Mammary epithelial cell (primary cell): Measurements from ENCODE around the genes ARHGEF26 and SSR3.

- CAGE, long polyA plus RNA, result no peak
- RRBS, result no CpG with 5 or more reads among the region's 9 CpGs
Observed at GRCh38 chr3:152317601-152318405, 49.1 kb downstream of the MBNL1 start.

- CAGE, long polyA plus RNA, result no peak
- RRBS, result no CpG with 5 or more reads among the region's 7 CpGs
Observed at GRCh38 chr3:152346726-152347996, 78.4 kb downstream of the MBNL1 start.

GRCh38 chr3:152356236-152356756, 87.6 kb downstream of the MBNL1 start:
- CAGE, long polyA plus RNA, result no peak
- RRBS, result no CpG with 5 or more reads among the region's 9 CpGs

DNA sequence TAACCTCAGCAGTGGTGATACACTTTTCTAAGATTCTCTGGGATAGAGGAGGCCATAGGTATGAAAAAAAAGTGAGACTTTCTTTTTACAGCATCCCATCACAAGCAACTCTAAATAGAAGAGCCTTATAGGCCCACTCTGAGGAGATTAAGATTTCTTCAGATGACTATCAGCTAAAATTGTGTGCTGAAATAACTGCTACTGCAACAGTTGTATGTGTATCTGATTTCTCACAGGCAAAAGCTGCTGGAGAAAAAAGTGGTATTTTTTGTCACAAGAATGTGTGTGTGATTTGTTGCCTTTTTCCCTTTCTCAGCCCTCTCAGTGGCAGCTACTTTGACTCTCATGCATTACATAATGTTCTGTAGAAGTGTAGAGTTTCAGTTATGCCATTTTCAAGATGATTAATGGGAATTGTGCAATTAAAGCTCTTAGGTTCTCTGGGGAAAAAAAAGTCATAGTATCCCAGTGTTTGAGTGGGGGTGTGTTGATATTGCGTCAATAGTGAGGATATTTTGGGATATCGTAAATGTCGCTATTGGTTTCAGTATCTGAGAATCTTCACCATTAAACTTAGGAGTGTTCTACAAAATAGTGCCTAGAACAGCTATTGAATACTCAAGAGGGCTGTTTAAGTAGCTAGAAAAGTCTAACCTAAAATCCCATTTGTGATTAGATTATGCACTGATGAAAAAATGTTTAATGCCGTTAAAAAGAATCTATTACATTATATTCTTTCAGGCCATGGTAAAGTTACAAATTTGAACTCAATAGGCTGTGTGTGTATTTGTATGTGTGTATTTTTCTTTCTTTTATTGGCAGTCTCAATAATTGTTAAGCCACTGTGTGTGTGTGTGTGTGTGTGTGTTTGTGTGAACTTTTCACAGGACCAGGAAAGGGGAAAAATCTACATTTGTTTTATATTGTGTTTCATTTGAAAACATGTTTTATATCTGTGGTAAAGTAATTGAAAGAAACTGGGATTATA, 137.8 kb downstream of the MBNL1 start:
- CAGE, long polyA plus RNA, result no peak
- RRBS, result no CpG with 5 or more reads among the region's 4 CpGs

DNA sequence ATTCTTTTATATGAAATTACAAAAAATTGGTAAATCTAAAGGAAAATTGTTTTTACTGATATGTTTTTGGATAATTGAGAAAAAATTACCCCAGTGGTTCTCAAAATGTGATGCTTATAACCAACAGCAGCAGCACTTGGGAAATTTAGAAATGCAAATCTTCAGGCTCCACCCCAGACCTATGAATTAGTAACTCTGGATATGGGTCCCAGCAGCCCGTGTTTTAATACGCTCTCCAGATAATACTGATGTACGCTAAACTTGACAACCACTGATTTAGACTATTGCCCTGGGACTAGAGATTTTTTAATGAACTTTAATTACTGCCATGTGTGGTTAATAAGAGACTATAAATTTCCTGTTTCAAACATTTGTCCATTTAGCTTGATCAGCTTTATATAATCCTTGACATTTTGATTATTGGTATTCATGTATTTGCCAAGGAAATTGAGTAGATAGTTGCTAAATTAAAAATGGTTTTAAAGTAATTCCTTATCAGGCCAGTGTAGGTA, 379.8 kb downstream of the RAP2B start:
- CAGE, long polyA plus RNA, result no peak
- RRBS, result no CpG with 5 or more reads among the region's 3 CpGs

DNA sequence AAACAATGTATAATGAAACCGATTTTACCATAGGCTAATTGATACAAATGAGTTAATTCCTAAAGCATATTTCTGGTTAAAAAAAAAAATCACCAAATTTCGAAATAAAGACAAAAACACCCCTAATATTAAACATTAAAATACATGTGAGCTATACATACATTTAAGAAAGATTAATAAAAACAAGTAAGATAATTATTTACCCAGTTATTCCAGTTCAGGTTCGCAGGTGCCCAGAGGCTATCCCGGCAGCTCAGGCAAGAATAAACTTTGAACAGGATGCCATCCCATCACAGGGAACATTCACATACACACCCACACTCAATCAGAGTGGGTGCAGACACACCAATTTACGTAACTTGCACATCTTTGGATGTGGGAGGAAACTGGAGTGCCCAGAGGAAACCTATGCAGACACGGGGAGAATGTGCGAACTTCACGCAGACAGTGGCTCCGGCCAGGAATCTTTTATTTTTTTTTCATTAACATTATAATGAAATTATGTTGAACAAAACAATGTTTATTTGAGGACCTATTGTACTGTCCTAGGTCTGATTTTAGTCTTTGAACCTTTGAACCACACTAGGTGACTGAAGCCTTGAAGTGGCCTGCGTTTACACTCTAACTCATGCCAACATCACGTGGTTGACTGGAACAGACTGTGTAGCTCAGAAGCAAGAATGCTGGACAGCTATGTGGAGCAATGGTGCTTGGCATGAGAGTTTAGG, 391.3 kb downstream of the RAP2B start:
- CAGE, long polyA plus RNA, result no peak
- RRBS, result no CpG with 5 or more reads among the region's 11 CpGs

- CAGE, long polyA plus RNA, result no peak
- RRBS, result no CpG with 5 or more reads among the region's 8 CpGs
Observed at GRCh38 chr3:153979831-153980604, 141.2 kb upstream of the ARHGEF26 start.

DNA sequence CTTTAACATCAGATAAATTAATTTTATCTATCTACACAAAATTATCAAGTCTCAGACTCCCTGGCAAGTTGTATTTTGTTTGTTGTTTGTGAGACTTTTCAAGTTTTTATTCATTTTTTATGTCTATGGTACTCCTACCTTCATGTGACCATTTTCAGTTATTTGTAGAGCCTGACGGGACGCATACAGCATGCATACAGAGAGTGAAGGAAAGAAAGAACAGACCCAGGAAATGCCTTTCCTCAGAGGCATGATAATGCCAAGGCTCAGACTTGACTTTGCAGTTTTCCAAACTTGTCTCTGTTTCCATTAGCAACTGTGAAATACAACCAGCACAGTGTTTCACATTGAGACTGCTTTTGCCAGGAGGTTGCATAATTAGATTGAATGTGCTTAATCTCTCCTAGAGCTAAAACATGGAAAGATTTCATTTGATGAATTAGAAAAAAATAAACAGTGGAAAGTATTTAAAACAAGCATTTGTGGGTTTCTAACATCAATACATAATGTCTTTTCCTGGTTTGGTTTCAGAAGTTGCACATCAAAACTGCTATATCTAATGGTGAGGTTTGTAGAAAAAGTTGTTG, 60.6 kb upstream of the ARHGEF26 start:
- CAGE, long polyA plus RNA, result no peak
- RRBS, result no CpG with 5 or more reads among the region's 2 CpGs

- CAGE, long polyA plus RNA, result no peak
- RRBS, result no CpG with 5 or more reads among the region's 11 CpGs
Observed at GRCh38 chr3:154120875-154121130, 387 bp upstream of the ARHGEF26 start.

GRCh38 chr3:154121131-154121547, at the start of gene ARHGEF26:
Gene ARHGEF26 (plus strand): TSS chr3:154121390.
- CAGE, long polyA plus RNA, result no peak
- RRBS, result 1% methylated on average over 12 of the region's 45 CpGs

GRCh38 chr3:154276101-154276575, 48.1 kb downstream of the DHX36 start:
- CAGE, long polyA plus RNA, result no peak
- RRBS, result no CpG with 5 or more reads among the region's 3 CpGs

DNA sequence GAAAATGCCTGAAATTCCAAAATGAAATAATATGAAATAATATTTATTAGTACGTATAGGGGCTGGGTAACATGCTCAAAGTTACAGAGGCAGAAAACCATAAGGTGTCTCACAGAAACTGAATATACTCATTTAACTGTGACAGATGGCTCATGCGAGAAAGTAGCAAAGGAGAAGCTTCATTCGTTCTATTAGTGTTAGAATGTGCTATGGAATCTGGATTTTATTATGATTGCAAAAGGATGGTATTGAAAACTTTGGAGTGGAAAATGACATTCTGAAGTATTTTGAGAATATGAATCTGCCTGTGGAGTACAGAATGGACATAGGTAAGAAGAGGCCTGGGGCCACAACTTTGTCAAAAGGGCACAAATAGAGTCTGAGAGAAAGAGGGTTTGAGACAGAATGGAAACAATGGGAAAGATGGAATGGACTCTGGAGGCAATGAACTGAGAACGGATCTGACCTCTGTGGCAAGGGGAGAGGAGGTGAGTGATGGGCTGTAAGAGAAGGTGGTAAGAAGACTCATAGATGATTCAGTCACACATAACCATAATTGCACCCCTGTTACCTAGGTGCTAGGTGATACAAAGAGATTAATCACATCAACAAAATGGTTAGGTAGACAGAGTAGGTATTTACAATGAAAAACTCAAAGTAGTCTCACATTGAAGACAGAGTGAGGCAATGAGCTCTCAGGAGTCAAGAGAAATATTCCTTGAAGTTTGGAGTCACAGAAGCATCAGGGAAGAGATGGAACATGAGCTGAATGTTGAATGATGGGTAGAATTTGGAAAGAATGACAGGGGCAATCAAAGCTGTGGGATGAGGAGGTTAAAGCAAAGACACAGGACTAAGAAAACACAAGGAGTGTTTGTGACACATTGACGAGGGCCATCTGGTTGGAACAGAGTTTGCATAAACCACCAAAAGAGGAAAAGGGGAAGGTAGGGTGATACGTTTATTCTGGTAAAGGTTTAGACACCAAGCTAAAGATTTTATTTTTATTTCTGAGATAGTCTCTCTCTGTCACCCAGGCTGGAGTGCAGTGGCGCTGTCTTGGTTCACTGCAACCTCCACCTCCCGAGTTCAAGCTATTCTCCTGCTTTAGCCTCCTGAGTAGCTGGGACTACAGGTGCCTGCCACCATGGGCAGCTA, 32.5 kb downstream of the MME start:
- CAGE, long polyA plus RNA, result no peak
- RRBS, result no CpG with 5 or more reads among the region's 8 CpGs

DNA sequence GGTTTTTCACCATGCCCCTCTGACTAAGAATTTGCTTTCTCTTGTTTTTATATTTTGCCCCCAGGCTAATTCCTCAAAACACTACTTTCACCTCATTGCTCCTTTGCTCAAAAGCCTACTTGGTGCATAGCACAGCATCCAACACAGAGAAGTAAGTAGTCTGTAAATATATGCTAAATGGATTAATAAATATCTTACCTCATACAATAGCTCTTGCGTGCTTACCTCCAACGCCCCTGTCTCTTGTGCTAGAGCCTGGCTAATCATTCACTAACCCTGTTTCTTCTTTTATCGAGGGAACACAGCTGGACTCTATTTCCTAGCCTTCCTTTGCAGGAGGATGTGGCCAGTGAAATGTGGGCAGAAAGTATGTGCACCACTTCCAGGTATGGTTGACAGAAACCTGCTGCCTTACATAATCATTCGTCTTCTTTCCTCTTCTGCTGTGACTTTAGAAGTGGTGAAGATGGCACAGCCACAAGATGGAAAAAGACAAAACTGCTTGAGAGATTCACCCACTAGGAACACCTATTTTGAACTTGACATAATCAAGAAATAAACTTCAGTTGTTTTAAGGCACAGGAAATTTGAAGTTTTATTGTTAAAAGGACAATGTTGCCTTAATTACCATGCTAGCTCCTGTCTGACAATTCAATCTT, 189.8 kb downstream of the PLCH1 start:
- CAGE, long polyA plus RNA, result no peak
- RRBS, result no CpG with 5 or more reads among the region's 4 CpGs

DNA sequence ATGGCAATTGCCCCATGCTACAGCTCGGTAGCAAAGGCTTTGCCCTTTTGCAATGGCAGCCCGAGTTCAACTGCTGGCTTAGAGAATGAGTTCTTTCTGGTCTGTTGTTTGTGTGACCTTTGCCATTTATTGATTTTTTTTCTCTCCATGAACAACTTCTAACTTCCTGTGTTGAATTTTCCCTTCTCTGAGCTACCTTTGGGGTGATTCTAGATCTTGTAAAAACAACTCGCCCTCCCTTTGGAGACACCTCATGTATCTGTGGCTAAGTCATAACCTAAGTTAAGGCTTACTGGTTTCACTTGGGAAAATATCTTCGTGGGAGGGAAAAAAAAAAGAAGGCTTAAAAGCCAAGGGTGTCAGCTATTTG, 139.2 kb downstream of the PLCH1 start:
- CAGE, long polyA plus RNA, result no peak
- RRBS, result no CpG with 5 or more reads among the region's 4 CpGs

- CAGE, long polyA plus RNA, result no peak
- RRBS, result no CpG with 5 or more reads among the region's 8 CpGs
Observed at GRCh38 chr3:155862629-155863047, 7.8 kb upstream of the GMPS start.

DNA sequence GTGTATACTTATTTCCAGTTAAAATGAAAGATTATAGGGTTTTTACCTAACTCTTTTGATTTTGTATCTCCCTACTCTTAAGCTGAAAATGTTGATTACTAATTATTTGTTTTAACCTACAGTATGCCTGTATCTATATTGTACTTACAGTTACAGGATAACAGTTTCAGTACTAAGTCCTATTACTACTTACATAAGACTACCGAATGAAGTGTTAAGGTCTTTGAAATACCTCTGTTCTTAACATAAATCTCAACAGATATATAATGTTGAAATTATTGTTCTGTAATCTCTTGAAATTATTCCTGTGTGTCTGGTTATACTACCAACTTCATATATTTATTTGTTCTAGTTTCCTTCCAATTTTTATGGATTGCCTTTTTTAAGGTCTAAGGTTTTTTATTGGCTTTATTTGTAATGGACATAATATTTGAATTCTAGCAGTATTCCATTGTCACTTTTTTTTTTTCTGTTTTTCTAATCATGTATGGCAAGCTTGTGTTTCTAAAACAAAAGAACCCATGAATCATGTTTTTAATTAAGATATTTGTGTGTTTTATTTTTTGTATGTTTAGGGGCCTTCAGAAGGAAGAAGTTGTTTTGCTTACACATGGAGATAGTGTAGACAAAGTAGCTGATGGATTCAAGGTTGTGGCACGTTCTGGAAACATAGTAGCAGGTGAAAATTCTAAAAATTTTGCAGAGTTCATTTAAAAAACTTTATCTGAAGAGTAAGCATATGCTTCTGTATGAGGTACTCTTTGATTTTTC, 35.3 kb downstream of the GMPS start:
- CAGE, long polyA plus RNA, result no peak
- RRBS, result no CpG with 5 or more reads among the region's 2 CpGs

- CAGE, long polyA plus RNA, result no peak
- RRBS, result 0% methylated on average over 3 of the region's 6 CpGs
Observed at GRCh38 chr3:156534905-156535627, 19.9 kb downstream of the SSR3 start.

GRCh38 chr3:156554551-156555525, at the start of gene SSR3:
Gene SSR3 (minus strand): TSS chr3:156555117.
- CAGE, long polyA plus RNA, result start-site peak on the minus strand at chr3:156555089-156555108, 175 reads
- RRBS, result under 1% methylated on average over 17 of the region's 65 CpGs

DNA sequence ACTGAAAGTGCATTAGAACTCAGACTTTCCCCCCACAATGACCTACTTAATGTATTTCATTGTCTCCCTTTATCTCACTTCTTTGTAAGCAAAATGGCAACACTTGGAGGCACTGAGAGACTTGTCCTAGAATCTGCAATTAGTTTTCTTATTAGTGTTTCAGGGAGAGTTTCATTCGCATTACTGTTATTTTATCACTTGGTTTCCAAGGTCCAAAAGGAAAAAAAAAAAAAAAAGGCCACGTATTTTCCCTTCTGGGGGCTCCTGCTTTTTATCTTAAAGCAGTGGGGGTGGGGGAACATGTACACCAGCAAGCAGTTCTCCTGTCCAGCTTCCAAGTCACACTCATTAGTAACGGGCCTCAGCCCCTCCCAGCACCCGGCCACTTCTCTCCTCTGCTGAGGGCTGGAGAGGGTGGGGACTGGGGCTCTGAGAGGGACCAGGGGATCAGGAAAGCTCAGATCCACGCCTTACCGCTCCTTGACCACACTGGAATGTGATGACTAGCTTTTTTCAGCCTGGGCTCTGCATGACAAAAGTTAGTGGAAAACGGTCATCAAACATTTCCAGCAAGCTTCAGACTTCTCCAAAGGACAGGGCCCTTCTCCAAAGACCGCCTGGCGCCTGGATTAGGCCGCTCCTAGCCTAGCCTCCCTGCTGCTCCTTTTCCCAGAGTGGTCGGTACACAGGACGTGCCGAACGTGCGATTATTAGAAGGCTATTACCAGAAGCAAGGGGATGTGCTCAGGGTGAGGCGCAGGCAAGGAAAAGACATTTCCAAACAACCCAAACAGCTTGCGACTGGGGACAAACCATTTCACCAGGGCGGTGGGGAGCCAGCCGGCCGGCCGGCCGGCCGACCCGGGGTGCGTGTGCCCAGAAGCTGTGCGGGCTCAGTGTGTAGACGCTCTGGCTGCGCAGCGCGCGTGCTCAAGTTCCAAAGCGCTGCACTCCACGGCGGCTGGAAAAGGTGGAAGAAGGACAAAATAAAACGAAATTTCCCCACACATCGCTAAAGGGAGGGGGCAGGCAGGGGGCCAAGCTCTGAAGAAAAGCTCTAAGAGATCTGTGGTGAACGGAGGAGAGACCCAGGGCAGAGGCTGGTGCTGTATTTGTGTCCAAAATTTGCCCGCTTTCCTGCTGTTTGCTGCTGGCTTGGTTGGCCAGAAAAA, 50.9 kb upstream of the SSR3 start:
- CAGE, long polyA plus RNA, result no peak
- RRBS, result no CpG with 5 or more reads among the region's 38 CpGs

- CAGE, long polyA plus RNA, result no peak
- RRBS, result no CpG with 5 or more reads among the region's 4 CpGs
Observed at GRCh38 chr3:156681677-156682480, 7.5 kb downstream of the TIPARP start.